Mucosa of descending colon (tissue), 1 donor: ENCODE measurements around the gene RBM17.

DNA sequence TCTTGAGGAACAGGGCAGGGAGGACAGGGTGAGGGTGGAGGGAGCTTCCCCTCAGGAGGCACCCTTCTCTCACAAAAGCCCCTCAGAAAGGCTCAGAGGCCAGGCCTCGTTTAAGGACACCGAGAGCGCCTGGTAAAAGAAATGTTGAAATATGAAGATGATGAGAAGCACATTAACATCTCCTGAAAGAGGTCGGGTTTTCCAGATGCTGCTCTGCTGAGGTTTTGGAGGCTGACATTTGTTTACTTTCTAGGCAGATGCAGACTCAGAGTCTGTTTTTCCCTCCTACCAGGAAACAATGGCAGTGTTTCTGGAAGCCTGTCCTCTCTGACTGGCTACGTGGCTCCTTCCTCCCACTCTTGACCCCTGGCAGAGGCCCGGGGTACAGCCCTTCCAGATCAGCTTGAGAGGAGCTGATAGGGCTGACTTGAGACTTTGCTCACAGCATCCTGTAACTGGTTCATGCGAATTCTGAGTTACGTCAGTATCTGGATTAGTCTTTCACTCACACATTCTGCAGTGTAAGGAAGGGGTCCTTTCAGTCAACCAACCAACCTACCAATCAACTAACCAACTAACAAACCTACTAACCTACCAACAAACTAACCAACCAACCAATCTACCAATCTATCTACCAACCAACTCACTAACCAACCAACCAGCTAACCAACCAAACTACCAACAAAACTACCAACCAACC is 41.1 kb upstream of the IL15RA start:
- PRO-cap: no peak

GRCh38 chr10:6065883-6066377 is 3.8 kb upstream of the IL2RA start:
- PRO-cap: no peak

DNA sequence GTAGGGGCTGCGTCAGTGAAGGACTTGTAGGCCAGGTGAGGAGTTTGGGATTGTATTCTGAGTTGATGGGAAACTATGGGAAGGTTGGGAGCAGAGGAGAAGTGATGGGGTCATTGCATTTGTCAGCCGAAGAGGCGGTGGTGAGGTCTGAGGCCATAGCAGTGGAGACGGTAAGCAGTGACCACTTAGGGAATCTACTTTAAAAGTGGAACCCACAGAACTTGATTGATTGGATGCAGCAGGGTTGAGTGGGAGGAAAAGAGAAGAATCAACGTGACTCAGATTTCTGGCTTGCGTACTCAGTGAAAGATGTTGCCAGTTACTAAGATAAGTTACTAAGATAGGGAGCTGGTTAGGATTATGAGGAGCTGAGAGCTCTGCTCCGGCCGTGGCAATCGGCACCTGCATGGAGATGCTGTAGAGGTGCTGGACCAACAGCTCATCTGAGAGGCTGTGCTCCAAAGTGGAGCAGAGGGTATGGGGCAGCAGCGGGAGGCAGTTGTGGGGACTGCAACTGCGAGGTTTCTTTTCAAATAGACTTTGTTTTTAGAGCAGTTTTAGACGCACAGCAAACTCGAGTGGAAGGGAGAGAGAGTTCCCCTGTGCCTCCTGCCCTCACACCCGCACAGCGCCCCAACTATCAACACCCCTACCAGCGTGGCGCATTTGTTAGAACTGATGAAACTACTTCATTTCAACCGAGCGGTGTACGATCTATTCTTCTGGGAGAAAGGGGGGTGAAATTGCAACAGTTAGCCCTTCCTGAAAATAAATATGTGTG is 12.8 kb upstream of the IL2RA start:
- PRO-cap: no peak

DNA sequence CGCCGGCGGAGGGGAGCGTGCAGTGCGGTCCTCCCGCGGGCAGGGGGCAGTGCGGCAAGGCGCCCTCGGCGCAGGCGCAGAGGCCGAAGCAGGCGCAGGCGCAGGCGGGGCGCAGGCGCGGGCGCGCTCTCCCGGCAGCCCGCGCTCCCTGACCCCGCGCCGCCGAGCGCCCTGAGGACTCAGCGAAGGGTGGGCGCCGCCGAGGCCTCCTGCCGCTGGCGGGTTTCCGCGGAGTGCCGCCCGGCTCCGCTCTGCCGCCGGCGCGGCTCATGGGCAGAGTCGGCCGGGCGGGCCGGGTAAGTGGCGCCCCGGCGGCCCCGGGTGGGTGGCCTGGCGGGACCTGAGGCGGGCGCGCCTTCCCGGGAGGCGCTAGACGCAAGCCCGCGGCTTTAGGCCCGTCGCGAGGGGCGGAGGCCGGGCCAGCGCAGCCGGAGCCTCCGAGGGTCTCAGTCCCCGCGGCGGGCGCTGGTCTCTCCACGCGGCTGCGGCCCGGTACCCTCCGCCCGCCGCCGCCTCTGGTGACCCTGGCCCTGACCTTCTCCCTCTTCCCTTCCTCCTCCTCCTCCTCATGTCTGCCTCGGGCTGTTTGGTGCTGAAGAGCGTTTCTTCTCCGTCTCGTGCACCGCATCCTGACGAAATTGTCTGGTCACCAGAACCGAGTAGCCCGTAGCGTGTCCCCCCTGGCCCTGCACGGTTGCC is at the start of gene RBM17:
RBM17 (plus strand) TSS at position 137 of the 699 bp plus-strand sequence.
- PRO-cap: unidirectional peak, plus-strand start at position 137 of the sequence

DNA sequence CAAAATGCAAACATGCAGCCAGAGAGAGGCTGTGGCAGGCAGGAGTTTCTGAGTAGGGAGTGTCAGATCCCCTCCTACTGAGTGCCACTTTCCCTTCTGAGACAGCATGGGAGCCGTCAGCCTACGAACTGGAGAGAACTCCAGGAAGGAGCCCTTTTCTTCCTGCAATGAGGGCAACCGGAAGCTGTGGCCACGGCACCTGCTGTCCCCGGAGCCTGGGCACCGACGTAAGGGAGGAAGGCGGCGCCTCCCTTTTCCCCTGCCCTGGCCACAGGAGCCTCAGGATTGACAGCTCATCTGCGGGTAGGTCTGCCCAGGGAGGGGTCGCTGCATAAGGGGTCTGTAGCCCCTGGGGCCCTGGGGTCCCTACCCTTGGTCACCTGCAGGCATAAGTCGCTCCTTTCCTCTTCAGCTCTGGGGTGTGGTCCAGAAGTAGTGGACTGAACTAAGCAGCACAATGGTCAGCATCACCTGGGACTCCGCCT is 51.7 kb downstream of the RBM17 start:
- PRO-cap: bidirectional peak, plus-strand start at position 193 of the sequence, minus-strand start at position 130 of the sequence

GRCh38 chr10:6150814-6152145 is 51.5 kb upstream of the PFKFB3 start:
- PRO-cap: no peak

GRCh38 chr10:6163334-6163495 is 39.5 kb upstream of the PFKFB3 start:
- PRO-cap: no peak

GRCh38 chr10:6176625-6177386 is 25.9 kb upstream of the PFKFB3 start:
- PRO-cap: no peak

GRCh38 chr10:6221262-6221666 is 18.5 kb downstream of the PFKFB3 start:
- PRO-cap: no peak

GRCh38 chr10:6232918-6233559 is 30.3 kb downstream of the PFKFB3 start:
- PRO-cap: no peak

DNA sequence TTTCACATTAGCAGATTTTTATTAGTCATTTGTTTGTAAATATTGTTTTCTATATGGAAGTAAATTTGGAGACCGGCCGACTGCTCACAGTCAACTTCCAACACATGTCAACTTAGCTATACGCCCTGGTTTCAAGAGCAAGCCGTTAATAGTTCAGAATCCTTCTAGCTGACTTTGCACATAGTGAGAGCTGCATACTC is 109.8 kb downstream of the PFKFB3 start:
- PRO-cap: no peak

DNA sequence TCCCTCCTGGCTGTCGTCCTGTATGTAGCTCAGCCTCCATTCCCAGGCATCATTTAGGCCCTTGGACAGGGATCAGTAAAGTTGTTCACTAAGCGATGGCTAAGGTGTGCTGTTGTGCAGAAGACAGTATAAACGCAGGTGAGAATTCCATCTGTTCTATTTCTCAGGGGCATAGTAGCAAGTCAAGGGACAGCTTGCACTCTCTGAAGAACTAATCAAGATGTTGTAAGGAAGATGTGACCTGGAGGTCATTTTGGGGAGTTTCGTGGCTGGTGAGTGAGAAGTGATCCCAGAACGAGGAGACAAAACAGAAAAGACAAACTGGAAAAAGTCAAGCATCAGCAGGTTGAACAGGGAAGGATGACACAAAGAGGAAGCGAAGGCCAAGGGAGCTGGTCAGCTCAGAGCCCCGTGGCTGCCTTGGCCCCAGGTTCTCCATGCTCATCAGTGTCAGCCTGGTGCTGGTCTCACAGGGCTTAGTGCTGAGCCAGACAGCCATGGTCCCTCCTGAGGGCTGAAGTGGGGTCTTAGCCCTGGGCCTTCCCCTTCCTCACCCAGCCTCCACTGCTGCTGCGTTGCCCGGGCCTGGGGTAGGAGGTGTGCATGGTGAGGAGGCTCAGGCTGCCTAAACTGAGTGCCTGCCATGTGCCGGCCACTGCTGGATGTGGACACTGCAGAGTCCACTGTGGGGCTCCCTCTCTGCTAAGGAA is 183.5 kb downstream of the PFKFB3 start:
- PRO-cap: no peak

DNA sequence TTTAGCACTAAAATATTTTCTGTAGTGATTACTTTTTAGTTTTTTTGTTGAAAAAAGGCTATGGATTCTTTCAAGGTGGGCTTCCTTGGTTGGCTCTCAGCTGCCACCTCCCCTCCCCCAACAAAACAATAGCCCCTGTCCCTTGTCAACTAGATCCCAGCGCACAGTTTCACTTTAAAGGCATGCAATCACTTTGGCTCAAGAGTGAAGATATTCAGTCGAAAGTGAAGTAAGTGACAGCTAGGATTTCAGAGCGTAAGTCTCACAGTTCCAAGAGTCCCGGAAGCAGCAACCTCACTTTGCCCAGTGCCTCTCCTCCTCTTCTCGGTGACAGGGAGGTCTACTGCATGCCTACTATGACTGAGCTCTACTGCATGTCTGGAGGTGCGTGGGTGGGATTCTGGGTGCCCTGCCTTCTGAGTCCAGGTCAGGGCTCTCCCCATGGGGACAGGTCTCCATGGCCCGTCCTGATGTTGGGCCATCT is 17.1 kb downstream of the PRKCQ start:
- PRO-cap: no peak

DNA sequence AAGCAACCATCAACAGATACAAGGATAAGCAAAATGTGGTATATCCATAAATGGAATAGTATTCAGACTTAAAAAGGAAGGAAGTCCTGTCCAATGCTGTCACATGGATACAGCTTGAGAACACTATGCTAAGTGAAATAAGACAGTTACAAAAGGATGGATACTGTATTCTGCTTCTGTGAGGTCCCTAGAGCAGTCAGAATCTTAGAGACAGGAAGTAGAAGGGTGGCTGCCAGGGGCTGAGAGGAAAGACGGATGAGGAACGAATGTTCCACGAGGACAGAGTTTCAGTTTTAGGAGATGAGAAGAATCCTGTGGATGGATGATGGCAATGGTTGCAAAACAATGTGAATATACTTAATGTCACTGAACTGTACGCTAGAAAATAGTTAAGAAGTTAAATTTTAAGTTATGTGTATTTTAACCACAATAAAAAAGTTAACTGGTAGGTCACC is 3.8 kb downstream of the PRKCQ start:
- PRO-cap: no peak

- PRO-cap: no peak
Measured at GRCh38 chr10:6607124-6607588, 27.1 kb upstream of the PRKCQ start.

- PRO-cap: no peak
Measured at GRCh38 chr10:6721306-6721893, 141.3 kb upstream of the PRKCQ start.

GRCh38 chr10:6722149-6722729 is 142.2 kb upstream of the PRKCQ start:
- PRO-cap: no peak

- PRO-cap: no peak
Measured at GRCh38 chr10:6757155-6757617, 177.1 kb upstream of the PRKCQ start.

- PRO-cap: no peak
Measured at GRCh38 chr10:7119522-7120094, 291.2 kb downstream of the SFMBT2 start.

GRCh38 chr10:7274695-7275212 is 136.1 kb downstream of the SFMBT2 start:
- PRO-cap: no peak